Mesenchymal stem cell of Wharton's jelly (primary cell): ENCODE data around the gene DEFB125.

DNA sequence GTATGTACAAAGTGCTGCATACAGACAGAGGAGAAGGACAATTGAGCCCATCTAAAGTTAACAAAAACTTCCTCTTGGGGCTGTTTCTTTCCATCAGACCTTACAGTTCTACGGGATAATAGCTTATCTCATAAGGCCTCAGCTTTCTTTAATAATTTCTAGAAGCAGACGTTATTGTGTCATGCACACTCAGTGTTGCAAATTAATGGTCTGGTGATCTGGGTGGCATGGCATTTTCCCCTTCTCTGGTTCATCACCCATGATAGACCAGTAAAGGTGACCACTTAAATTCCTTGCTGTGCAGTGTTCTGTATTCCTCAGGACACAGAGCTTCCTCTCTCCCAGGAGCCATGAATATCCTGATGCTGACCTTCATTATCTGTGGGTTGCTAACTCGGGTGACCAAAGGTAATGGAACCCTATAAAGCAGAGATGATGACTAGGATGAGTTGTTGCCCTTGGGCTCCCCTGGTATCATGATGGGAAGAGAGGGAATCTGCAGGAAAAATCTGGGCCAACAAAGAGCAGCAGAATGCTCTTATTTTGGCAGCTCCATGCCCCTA lies at the start of gene DEFB125:
DEFB125 (plus strand) TSS at position 313 of the 563 bp plus-strand sequence.
- CAGE, long polyA plus RNA = no peak

GRCh38 chr20:137548-138068 lies 4.8 kb upstream of the DEFB126 start:
- CAGE, long polyA plus RNA = no peak

- CAGE, long polyA plus RNA = no peak
Observed at GRCh38 chr20:266651-267483, 9.3 kb downstream of the DEFB132 start.

GRCh38 chr20:399990-400705 lies 8.0 kb upstream of the RBCK1 start:
- CAGE, long polyA plus RNA = no peak

DNA sequence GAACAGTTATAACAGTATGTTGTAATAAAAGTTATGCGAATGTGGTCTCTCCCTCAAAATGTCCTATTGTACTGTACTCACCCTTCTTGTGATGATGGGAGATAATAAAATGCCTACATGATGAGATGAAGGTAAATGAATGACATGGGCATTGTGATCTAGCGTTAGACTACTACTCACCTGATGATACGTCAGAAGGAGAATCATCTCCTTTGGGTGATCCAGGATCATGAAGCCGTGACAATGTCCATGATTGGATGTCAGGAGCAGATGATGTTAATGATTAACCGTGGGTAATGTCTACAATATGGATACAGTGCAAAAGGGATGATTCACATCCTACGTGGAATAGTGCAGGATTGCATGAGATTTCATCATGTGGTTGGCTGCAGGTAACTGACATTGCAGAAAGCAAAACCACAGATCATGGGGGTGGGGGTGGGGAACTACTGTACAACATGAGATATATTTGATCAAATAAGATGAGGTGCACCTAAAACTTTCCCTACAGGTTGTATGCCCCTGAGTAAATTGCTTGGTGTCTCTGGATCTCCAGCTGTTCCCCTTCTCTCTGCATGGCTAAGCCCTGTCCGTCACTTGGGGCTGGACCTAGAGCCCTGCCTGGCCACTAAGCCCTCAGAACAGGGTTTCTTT lies 6.2 kb upstream of the RBCK1 start:
- CAGE, long polyA plus RNA = no peak

DNA sequence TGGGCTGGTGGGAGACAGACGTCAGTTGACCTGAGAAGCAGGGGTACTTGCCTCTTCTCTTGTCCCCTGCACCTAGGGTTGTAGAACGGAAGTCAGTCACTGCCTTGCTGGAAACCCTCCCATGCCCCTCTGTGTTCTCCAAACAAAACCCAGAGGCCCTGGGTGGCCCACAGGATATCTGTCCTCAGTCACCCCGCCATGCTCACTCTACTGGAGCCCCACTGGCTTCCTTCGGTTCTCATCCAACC lies 868 bp downstream of the RBCK1 start:
- CAGE, long polyA plus RNA = no peak

- CAGE, long polyA plus RNA = no peak
Observed at GRCh38 chr20:544029-544424, 437 bp upstream of the CSNK2A1 start.

GRCh38 chr20:568081-568652 lies 24.6 kb upstream of the CSNK2A1 start:
- CAGE, long polyA plus RNA = no peak

GRCh38 chr20:652302-652813 lies 642 bp downstream of the SRXN1 start:
- CAGE, long polyA plus RNA = no peak

GRCh38 chr20:653858-654355 lies 907 bp upstream of the SRXN1 start:
- CAGE, long polyA plus RNA = no peak

GRCh38 chr20:672823-673110 lies 2.8 kb downstream of the SCRT2 start:
- CAGE, long polyA plus RNA = no peak

DNA sequence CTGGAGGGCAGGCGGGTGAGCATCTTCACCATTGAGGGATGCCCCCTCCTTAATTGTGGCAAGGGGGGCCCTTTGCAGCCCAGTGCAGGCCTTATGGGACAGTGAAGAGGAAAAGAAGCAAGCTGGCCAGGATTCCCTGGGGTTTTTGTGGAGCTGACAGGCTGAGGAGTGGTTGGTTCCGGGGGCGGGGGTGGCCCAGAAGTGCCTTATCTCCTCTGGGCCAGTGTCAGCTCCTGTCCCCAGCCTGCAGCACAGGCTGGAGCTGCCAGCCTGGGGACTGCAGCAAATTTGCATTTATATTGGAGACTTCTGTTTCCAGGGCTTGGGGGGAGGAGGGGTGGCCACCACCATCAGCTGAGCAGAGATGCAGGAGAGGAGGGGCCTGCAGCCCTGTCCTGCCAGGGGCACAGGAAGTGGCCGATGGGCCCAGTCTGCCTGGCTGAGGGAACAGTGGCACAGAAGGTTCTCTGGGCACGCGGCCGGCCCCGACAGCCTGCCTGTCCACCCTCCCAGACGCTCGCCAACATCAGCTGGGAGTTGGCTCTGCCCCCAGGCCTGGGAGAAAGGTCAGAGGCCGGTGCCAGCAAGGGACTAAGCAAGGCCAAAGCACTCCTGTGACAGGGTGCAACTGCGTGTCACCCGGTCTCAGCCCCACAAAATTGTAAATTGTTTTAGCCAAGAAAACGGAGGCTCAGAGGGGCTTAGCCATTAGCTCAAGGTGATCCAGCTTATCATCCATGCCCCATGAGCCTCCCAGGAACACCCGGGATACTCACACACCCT lies 24.3 kb upstream of the SCRT2 start:
- CAGE, long polyA plus RNA = no peak

DNA sequence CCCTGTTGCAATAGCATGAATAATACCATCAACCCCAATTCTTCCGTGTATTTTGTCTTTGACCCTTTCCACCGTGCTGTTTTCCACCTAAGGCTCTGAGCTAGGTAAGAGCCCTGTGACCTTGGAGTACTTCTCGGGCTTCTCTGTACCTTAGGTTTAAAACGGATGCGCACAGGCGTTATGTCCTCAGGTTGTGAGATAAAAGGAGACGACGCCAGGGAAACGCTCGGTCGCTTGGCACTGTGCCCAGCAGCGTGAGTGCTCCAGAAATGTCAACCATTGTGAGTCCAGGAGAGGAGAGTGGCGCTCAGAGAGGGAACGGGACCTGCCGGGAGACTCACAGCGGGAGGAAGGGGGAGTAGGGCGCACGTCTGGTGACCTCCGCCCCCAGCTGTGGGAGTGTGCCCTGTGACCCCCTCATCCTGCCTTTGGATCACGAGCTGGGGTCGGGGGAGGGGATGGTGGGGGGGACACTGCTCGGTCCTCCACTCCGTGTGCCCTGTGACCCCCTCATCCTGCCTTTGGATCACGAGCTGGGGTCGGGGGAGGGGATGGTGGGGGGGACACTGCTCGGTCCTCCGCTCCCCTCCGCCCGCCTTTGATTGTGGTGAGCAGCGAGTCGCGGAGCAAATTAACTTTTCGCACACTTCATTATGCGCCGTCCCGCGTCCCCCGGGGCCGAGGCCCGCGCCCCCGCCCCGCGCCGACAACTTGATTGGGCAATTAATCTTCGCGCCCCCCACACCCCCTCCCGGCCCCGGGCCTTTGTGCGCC lies 33.9 kb upstream of the SCRT2 start:
- CAGE, long polyA plus RNA = no peak

- CAGE, long polyA plus RNA = no peak
Observed at GRCh38 chr20:710135-710509, 34.5 kb upstream of the SCRT2 start.

DNA sequence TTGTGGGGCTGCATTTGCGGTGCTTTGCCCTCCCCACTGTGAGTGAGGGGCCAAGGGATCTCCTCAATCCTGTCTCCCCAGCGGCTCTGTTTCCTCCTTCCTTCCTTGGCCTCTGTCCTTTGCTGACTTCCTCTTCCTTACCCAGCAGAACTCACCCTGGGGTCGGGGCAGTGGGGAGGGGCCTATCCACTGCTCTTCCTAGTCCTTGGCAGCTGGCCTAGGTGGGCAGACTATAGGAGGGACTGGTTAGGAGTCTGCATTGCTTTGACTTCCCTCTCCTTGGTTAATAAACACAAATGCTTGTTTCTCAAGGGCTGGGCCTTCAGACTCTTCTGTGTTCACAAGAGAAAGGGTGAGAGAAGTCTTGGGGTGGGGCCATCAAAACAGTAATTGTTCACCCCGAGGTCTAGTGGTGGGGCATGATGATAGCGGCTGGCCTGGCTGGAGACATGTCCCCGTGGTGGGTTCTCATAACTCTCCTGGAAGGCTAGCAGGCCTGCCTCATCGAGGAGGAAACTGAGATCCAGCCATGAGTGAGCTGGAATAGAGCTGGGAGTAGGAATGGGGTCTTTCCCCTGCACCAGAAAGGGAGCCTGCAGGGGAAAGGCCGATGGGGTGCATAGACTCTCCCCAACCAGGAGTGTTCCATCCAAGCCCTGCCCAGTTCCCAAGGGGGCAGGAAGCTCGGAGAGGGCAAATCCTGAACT lies 12.6 kb downstream of the FAM110A start:
- CAGE, long polyA plus RNA = no peak

DNA sequence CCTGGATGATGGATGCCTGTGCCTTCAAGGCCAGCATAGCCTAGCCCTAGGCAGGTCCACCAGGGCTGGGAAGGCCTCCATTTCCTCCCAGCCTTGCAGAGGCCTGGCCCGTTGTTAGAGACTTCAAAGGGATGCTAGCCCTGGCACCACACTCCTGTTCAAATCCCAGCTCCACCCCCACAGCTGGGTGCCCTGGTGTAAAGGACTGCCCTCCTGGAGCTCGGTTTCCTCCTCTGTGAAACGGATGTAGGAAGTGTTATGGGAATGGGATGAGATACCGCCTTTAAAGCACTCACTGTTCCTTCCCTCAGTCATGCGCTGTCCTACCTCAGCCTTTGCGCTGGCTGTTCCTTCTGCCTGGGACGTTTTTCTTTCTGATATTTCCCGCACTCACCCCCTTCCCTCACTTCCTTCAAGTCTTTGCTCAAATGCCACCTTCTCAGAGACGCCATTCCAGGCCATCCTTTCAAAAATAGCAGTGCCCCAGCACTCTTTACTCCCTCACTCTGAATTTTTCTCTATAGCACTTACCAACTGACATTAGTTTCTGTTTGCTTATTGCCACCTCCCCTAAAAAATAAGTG lies 2.0 kb upstream of the TMEM74B start:
- CAGE, long polyA plus RNA = no peak

GRCh38 chr20:1326868-1327736 lies 1.8 kb downstream of the SDCBP2 start:
- CAGE, long polyA plus RNA = no peak

- CAGE, long polyA plus RNA = no peak
Observed at GRCh38 chr20:1656965-1657164, 714 bp downstream of the SIRPG start.

- CAGE, long polyA plus RNA = no peak
Observed at GRCh38 chr20:1776391-1777774, 118.3 kb upstream of the SIRPA start.

GRCh38 chr20:1811665-1811897 lies 83.6 kb upstream of the SIRPA start:
- CAGE, long polyA plus RNA = no peak